Measurements from ENCODE around the genes GRK6 and DBN1.

- RRBS, 2 experiments = no CpG with 5 or more reads among the region's 5 CpGs
These were observed 52.9 kb downstream of the KIAA1191 start for GRCh38 chr5:176308530-176309151.

DNA sequence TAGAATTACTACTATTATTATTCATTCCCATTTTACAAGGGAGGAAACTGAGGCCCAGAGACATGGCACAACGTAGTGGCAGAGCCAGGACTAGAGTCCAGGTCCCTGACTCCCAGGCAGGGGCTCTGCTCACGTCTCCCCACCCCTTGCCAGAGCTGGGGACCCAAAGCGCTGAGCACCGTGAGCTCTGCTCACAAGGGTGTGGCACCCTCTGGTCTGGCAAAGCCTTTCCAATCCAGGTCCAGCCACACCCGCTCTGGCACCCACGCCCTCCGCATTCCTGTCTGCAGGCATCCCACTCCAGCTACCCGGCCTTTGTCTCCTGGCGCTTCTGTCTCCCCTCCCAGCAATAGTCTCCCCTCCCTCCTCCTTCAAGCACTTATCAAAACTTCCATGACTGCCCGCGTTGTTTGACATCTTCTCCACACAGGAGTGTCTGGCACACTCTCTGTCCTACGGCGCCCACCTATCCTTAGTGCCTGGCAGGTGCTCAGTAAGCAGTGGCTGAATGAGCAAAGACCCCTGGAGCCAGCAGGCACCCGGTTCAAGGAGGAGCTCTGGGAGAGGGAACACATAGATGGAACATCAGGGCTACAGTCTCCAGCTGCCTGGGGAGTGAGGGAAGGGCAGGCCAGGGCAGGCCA lies 11.9 kb downstream of the HIGD2A start:
- RRBS, 2 experiments = no CpG with 5 or more reads among the region's 14 CpGs

- RRBS, 2 experiments = 80 to 83% methylated on average over 11 to 12 of the region's 33 CpGs
These were observed 8.2 kb downstream of the RNF44 start for GRCh38 chr5:176528830-176529621.

DNA sequence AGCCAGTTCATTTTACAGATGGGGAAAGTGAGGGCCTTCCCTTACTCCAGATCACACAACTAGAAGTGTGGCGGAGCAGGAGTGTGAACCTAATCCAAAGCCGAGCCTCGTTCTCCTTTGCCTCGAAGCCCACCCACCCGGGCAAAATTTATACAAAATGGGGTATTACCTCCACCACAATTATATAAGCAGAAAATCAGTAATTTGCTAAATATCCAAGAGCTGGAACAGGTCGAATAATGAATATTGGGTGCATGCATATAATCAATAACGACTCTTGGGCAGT lies 1.0 kb upstream of the RNF44 start:
- RRBS, 2 experiments = no CpG with 5 or more reads among the region's 7 CpGs

GRCh38 chr5:176542903-176543758 lies 5.9 kb upstream of the RNF44 start:
- RRBS, 2 experiments = under 1 to 5% methylated on average over 51 to 58 of the region's 118 CpGs

GRCh38 chr5:176547518-176548378 lies 1.4 kb upstream of the CDHR2 start:
- RRBS, 2 experiments = no CpG with 5 or more reads among the region's 11 CpGs

DNA sequence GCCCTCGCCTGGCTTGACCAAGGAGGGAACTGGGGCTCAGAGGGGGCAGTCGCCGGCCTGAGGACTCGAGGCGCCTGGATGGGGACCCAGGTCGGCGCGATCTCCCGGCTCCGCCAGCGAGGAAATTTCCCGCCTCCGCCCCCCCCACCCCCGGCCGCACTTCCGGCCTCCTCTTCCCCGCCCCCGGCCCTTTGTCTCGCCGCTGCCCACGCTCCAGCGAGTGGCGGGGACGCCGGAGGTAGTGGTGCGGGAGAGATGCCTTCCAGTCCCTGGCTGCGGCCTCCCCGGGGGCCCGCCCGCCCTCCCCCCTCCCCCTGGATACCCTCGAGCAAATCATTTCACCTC lies 454 bp upstream of the GPRIN1 start:
- RRBS, 2 experiments = 2 to 7% methylated on average over 23 to 24 of the region's 31 CpGs

DNA sequence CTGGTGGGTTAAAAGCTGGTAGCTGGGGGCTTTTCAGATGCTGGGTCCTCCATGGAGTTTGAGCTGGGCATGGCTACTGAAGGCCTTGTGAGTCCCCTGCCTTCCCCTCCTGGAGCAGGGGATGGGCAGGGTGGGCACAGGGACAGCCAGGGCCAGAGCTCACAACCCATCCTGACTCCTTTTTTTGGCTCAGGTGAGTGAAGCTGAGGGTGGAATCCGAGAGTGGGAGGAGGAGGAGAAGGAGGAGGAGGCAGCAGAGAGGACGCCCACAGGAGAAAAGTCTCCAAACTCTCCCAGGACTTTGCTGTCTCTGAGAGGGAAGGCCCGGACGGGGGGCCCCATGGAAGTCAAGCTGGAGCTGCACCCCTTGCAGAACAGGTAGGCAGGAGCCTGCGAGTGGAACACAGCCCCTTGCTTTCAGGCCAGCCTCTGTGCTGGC lies 4.4 kb upstream of the TSPAN17 start:
- RRBS, 2 experiments = no CpG with 5 or more reads among the region's 5 CpGs

GRCh38 chr5:176695104-176695451 lies 47.8 kb downstream of the TSPAN17 start:
- RRBS, 2 experiments = no CpG with 5 or more reads among the region's 6 CpGs

- RRBS, 2 experiments = 1 to 10% methylated on average over 25 to 29 of the region's 53 CpGs
These were observed 428 bp downstream of the UNC5A start for GRCh38 chr5:176810705-176811269.

DNA sequence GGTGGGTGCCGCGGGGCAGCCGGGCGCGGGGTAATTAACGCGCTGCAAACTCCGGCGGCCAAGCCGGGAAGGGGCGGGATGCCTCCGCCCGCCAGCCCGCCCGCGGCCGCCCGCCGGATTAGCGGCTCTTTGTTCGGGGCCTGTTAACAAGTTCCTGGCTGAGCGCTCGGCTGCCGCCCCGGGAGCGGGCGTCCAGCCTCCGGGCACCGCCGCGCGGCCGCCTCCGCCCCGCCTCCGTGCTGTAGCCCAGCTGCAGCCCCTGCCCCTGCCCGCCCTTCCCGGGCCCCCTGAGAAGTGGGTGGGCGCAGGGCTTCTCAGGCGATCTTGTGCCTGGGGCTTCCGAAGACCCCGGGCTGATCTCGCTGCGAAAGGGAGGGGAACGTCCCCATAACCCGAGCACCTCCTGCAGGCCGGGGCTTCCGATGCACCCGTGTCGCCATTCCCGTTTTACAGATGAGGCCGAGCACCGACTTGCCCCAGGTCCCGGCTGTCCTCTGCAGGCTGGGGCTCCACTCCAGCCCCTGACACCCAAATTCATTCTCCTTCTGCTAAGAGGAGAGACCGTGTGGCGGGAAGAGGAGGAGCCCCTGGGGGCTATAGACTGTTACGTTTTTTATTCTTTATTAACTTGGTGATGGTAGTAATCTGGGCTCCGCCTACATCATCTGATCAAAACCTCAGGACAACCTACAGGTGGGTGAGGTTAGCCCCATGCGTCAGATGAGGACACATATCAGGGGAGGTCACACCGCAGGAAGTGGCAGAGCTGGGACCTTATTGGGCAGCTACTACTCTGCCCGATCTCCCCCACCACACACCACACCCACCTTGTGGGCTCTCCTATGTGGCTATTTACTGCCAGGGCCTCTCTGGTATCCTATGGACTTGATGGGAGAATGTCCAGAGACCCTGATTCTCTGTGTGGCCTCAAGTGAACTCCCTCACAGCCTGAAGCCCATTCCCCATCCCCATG lies 7.8 kb downstream of the UNC5A start:
- RRBS, 2 experiments = 1 to 5% methylated on average over 42 of the region's 61 CpGs

- RRBS, 2 experiments = 62% methylated on average over 4 of the region's 10 CpGs
These were observed 36.1 kb downstream of the UNC5A start for GRCh38 chr5:176846375-176846903.

DNA sequence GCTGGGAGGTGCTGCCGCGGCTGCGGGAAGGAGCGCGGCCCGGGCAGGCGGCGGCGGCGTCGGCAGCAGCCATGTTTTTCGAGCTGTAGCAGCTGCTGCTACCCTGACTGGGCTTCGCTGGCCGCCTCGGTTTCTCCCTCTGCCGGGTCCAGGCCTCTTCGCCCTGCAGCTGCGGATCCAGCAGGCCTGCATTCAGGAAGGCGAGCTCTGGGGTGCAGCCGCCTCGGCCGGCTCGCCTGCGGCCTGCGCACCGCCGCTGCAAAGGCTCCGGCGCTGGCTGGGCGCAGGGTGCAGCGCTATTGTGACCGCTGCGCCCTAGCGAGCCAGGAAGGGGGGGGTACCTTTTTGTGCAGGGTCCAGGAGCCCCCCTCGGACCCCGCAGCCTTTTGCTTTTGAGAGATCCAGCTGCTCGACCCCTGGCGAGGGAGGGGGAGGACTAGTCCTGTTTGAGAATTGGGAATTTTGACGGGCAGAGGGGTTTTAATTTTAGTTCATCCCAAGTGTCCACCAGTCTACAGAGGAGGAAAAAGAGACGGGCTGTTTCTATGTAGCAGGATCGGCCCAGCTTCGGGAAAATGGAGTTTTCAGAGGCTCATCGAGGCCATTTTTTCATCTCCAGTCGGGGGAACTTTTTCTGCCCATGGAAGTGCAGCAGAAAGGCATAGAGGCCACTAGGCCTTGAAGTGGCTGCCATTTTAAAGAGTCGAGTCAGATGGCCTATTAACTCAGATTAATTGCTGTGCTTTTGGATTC lies 934 bp downstream of the NSD1 start:
- RRBS, 2 experiments = under 1 to 4% methylated on average over 27 of the region's 45 CpGs

DNA sequence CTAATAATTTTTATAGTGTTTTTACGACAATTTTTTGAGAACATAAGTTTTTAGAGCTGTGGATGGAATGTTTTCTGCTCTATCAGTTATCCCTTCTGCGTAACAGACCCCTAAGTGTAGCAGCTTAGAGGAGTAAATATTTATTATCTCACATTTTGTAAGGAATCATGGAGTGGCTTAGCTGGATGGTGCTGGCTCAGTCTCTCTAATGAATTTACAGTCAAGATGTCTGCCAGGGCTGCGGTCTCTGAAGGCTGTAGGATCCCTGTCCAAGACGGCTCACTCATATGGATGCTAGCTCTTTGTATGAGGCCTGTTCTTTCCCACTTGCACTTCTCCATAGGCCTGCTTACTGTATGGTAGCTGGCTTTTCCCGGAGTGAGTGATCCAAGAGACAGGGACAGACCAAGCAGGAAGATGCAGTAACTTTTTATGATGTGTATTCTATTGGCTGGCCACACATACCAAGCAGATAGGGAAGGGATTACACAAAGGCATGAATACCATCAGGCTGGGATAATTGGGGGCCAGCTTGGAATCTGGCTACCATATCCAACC lies 20.3 kb downstream of the NSD1 start:
- RRBS, 2 experiments = no CpG with 5 or more reads among the region's 5 CpGs

GRCh38 chr5:177299971-177300835 lies 3.3 kb downstream of the RAB24 start:
- RRBS, 2 experiments = no CpG with 5 or more reads among the region's 9 CpGs

DNA sequence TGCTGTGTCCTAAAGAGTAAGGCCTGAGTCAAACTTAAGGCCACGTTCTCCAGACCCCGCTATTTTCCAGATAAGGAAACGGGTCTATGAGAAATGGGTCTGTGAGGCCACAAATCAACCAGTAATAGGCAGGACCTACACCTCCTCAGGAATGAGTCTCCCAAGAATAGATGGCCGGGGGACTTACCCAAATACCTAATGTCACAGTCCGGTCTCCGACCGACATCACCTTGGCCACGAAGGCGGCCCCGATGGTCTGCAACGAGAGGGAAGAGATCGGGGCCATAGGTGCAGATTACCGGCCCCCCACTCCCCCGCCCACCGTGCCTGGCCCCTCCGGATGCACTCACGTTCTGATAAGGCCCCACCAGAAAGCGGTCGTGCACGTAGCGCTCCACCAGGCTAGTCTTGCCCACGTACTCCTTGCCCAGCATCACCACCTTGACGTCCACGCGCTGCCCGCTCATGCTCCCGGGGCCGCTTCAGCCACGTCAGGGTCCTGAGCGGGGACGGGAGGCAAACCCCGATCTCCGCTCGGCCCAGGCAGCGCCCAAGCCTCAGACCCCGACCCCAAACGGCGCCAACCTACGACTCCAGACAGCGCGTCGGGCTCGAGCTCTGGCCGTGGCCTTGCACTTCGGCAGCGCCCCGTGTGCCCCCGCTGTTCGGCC lies 562 bp downstream of the RAB24 start:
- RRBS, 2 experiments = 2 to 5% methylated on average over 10 to 16 of the region's 49 CpGs

- RRBS, 2 experiments = no CpG with 5 or more reads among the region's 4 CpGs
These were observed 7.9 kb upstream of the MXD3 start for GRCh38 chr5:177319518-177320104.

- RRBS, 2 experiments = under 1 to 5% methylated on average over 36 to 46 of the region's 87 CpGs
These were observed at the start of gene GRK6 for GRCh38 chr5:177426472-177427196. GRK6 (plus strand) TSS chr5:177426676.

GRCh38 chr5:177454095-177454359 lies 7.4 kb downstream of the PRR7 start:
- RRBS, 2 experiments = 5 to 12% methylated on average over 13 of the region's 23 CpGs

- RRBS, 2 experiments = 1 to 3% methylated on average over 19 to 33 of the region's 80 CpGs
These were observed at the start of gene DBN1 for GRCh38 chr5:177473384-177474134. DBN1 (minus strand) TSS chr5:177473634.

Data from Panc1 (cell line).